A172 (cell line): ENCODE results near the gene CAMK2G.

GRCh38 chr10:73501616-73502168, 5.9 kb upstream of the PPP3CB start:
- RAMPAGE, long total RNA, result no peak

- RAMPAGE, long total RNA, result no peak
These were observed 15.7 kb upstream of the SYNPO2L start for GRCh38 chr10:73671363-73672181.

GRCh38 chr10:73763202-73764192, 8.6 kb upstream of the FUT11 start:
- RAMPAGE, long total RNA, result no peak

- RAMPAGE, long total RNA, result no peak
These were observed 2.3 kb upstream of the CHCHD1 start for GRCh38 chr10:73779399-73780138.

- RAMPAGE, long total RNA, result no peak
These were observed at the start of gene CAMK2G for GRCh38 chr10:73874096-73874915. TSS of gene CAMK2G (minus strand) at chr10:73874555.

- RAMPAGE, long total RNA, result no peak
These were observed 2.6 kb downstream of the PLAU start for GRCh38 chr10:73913524-73913942.

DNA sequence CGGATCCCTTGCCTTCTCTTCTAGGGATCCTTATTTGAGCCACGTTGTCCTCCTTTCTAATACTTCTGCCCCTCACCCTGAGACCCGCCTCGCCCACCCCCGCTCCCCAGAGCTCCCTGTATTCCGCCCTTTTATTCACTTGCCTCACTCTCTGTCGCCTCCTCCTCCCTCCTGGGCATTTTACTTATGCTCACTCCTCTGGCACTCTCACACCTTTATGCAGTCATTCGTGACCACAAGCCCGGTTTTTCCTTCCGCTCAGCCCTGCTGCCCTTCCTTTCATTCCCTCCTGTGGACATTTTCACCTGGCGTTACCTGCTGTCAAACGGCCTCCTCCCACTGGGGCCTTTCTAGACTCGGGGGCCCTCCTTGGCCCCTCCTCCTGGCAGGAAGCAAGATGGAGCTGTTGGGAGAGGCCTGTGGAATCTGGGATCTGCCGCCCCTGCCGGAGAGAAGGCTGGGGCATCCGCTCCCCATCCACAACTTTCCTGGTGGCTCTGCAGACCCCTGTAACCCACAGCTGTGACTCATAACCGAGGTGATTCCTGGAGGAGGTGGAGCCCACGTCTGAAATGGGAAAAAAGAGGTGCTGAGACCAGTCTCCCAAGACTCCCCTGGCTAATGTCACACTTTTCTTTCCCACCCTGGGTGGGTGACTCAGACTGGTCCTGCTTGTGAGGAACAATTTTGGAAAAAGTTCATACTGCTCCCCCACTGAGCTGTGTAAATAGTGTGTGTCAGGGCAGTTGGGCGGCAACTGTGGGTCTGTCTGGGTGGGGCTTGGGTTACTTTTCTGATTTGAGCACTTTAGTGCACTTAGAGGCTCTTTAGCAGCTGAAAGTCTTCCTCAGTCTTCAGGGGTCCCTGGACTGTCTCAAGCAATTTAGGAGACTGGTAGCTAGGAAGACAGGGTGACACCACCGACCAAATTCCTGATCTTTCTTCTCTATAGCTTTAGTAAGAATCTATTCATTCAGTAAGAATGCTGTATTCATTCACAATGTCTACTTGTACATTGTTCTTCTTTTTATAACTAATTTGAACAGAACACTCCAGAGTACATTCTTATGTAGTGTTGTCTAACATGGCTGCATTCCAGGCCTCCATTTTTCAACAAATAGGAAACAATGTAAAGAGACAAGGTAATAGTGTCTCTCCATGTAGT, 1.3 kb downstream of the VCL start:
- RAMPAGE, long total RNA, result no peak

DNA sequence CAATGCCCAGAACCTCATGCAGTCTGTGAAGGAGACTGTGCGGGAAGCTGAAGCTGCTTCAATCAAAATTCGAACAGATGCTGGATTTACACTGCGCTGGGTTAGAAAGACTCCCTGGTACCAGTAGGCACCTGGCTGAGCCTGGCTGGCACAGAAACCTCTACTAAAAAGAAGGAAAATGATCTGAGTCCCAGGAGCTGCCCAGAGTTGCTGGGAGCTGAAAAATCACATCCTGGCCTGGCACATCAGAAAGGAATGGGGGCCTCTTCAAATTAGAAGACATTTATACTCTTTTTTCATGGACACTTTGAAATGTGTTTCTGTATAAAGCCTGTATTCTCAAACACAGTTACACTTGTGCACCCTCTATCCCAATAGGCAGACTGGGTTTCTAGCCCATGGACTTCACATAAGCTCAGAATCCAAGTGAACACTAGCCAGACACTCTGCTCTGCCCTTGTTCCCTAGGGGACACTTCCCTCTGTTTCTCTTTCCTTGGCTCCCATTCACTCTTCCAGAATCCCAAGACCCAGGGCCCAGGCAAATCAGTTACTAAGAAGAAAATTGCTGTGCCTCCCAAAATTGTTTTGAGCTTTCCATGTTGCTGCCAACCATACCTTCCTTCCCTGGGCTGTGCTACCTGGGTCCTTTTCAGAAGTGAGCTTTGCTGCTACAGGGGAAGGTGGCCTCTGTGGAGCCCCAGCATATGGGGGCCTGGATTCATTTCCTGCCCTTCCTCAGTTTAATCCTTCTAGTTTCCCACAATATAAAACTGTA, 32.4 kb downstream of the AP3M1 start:
- RAMPAGE, long total RNA, result no peak

GRCh38 chr10:74175558-74176095, 24.6 kb downstream of the ADK start:
- RAMPAGE, long total RNA, result no peak

DNA sequence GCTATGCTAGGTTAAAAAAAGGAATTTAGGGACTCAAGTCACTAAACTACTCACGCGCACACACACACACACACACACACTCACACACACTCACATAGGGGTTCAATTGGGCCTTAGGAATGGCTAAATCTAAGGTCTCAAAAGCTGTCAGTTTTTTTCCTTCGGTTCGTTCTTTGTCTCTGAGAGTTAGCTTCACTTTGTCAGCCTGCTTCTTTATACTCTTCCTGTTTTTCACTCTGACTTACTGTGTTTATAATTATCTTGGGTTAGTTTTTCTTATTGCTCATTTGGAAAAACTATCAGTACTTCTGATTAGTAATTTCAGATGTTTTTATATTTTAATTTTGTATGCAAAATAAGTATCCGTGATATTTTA, 139.0 kb downstream of the ADK start:
- RAMPAGE, long total RNA, result no peak

GRCh38 chr10:74422634-74423479, 271.8 kb downstream of the ADK start:
- RAMPAGE, long total RNA, result no peak

GRCh38 chr10:74869689-74870122, 43.3 kb downstream of the KAT6B start:
- RAMPAGE, long total RNA, result no peak

DNA sequence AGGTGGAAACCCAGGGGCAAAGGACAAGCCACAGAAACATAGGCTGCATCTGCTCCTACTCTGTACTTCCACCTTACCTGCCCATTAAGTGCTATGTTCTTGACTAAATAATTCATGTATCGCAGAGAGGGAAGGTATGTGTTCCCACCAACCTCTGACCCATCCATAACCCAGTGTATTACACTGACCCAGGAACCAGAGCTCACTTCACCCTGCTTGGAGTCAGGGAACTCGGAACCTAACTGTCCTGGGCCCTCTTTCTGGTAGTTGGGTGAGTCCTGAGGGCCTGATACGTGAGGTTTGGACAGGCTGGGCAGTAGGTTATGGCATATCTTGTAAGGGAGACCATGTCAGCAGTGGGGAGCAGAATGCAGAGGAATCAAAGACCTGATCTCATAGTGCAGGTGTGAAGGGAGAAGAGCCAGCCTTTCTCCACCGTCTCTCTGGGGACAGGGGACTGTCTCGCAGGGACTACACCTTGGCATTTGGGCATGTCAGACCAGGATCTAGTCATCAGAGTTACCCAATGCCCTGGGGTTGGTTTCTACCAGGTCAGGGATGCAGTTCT, 60.3 kb downstream of the KAT6B start:
- RAMPAGE, long total RNA, result no peak

- RAMPAGE, long total RNA, result no peak
These were observed 71.8 kb downstream of the KAT6B start for GRCh38 chr10:74898009-74898714.

GRCh38 chr10:74988674-74989731, 84.4 kb downstream of the DUSP29 start:
- RAMPAGE, long total RNA, result no peak

- RAMPAGE, long total RNA, result no peak
These were observed 58.9 kb downstream of the DUSP29 start for GRCh38 chr10:75014525-75014963.

DNA sequence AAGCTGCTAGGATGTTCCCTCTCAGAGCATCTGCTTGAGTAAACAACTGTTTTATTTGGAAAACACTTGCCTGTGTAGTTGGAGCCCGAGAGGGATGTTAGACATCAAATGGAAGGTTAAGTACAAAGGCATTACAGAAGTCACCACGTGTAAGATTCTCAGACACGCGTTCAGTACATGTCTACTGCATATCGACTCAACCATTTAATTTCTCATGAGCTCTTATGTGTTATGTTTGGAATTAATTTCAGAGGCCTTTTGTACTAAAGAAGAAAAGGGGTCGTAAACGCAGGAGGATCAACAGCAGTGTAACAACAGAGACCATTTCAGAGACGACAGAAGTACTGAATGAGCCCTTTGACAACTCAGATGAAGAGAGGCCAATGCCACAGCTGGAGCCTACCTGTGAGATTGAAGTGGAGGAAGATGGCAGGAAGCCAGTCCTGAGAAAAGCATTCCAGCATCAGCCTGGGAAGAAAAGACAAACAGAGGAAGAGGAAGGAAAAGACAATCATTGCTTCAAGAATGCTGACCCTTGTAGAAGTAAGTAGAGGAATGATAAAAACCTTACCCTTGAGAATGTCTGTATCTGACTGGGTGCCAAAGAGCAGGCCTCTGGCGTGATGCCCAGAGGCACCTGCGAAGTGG, 48.6 kb downstream of the DUSP29 start:
- RAMPAGE, long total RNA, result no peak

DNA sequence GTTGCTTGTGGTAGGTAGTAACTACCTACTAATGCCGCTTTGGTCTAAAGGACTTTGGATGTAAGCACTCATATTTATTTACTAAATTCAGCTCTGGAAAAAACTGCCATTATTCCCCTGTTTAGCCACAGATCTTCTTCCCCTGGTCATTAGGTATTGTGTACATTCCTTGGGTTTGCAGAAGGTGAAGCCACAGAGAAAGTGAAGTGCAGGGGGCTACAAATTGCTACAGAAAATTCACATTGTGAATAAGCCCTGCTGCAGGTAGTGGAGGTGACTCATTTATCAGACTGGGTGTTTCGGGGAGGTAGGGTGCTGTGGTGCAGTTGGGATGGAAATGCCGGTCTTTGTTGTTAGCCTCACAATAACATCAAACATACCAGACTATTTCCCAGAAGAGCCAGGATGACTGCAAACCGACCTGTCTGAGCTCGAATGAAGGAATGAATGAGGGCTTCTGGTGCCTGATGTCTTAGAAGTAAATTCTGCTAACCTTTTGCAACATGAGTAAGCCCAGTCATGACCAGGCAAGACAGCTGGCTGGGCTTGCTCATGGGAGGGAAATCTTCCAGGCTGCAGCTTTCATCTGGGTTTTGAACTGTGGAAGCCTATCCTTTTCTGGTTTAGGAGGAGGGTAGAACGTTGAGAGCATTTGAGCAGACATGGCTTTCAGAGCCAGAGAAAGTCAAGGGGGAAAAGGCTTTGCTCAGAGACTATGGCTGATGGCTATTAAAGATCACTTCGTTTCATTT, 2.5 kb upstream of the VDAC2 start:
- RAMPAGE, long total RNA, result no peak

DNA sequence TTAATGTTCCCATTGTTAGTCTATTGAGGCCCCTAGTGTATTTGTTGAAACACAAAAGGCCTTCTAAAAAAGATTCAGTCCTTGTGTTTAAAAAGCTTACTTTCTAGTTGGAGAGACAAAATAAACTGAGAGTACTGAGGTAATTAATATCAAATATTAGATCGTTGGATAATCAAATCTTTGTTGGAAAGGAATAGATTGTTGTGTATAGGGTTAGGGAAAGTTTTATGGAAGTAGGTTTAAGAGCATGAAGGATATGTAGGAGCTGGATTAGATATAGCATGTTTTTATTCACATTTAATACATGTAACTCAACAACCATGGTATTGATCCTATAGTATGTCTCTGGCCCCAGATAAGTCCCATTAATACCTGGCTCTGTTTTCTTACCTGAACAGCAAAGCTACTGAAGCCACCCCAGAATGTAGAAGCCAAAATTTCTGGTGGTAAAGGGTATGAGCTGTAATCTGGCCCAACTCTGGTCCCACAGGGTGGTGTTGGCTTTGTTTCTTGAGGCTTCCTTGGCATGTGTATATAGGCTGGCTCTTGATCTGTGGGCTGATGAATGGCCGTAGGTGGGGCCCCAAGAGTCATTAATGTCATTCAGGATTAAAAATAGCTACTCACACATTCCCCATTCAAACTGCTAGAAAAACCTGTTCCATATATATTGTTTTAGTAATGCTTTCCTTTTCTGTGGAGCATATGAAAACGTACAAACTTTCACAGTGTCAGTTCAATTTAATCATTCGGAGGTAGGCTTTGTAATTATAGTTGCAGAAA, 5.8 kb downstream of the VDAC2 start:
- RAMPAGE, long total RNA, result no peak

DNA sequence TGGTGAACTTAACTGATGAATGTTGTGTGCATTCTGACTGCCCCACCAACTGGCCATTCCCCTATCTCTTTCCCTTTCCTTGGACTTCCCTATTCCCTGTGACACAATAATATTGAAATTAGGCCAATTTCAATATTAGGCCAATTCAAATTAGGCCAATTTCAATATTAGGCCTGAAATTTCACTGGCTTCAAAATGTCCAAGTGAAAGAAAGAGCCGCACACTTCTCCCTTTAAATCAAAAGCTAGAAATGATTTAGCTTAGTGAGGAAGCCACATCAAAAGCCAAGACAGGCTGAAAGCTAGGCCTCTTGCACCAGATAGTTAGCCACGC, 71.1 kb upstream of the COMTD1 start:
- RAMPAGE, long total RNA, result no peak